Neutrophil (primary cell): ENCODE measurements around the gene GABRA4.

DNA sequence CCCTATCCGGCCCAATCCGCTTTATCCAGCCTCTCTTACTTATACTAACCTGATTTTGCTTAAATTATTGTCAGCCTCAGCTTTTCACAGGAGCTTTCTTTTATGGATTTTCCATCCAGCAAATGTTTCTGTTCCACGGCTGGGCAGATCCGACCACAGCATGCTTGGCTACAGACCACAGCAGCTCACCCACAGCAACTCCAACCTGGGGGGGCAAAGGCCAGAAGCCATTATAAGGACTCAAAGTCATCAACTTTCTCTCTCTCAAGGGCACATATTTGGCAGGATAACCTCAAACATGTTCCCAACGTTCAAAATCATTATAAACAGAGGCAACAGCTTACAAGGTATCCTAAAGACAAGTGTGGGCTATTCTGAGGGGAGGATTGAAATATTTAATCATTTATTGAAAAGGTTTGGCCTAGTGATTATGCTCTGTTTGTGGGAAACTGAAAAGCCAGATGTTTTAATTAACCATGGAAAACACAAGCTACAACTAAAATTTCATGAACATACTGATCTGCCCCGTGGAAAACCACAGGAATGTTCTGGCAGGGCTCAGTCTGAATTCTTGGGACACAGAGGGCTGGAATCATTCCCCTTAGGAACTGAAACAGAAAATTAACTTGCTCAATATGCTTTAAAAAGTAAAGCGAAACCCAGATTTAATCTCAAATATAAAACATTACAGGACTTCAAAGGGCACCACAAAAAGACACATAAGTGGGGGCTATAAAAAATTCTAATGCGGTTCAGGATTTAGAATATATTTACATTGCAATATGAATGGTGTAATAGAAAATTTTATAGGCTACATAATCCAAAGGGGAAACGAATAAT is 71.2 kb downstream of the APBB2 start:
- PRO-cap: no peak

GRCh38 chr4:41195106-41195775 is 19.1 kb downstream of the APBB2 start:
- PRO-cap: no peak

GRCh38 chr4:41255765-41256558 is 766 bp upstream of the UCHL1 start:
- PRO-cap: no peak

DNA sequence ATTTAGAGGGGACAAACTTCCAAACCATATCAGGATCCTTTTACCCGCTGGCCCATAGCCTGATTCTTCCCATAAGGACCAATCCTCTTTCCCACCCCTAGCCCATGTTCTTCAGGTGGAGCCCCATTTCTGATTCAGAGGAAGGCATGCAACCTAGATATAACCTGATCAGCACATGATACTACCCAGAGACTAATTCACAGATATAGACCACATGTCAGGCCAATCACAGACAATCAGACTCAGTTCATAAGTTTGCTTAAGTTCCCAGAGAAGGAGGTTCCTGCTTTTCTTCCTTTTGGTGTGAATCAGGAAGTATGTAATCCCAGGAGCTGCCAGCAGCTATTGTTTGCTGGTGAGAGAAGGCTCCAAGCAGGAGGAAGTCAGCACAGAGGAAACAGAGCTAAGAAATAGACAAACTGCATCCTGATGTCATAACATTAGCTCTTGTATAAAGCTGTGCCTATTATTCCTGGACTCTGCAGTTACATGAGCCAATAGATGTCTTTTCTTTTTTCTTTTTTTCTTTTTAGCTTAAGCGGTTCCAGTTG is 50.8 kb downstream of the UCHL1 start:
- PRO-cap: no peak

- PRO-cap: no peak
Measured at GRCh38 chr4:41361353-41361658, 104.6 kb downstream of the UCHL1 start.

GRCh38 chr4:41435617-41436030 is 102.3 kb upstream of the LIMCH1 start:
- PRO-cap: no peak

- PRO-cap: no peak
Measured at GRCh38 chr4:41550247-41550695, 12.3 kb downstream of the LIMCH1 start.

DNA sequence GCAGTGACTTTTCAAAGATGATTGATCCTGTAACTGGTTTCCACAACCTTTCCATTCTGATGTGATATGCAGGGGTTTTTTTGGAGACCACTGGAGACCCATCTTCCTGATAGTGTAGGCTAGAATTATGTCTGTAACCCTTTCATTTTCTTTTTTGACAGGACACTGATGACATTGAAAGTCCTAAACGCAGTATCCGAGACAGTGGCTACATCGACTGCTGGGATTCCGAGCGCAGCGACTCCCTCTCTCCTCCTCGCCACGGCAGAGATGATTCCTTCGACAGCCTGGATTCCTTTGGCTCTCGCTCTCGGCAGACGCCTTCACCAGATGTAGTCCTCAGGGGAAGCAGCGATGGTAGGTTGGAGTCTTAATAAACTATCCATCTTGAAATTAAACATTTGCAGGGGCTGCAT is 75.4 kb downstream of the LIMCH1 start:
- PRO-cap: no peak

- PRO-cap: no peak
Measured at GRCh38 chr4:41801851-41802101, 53.3 kb upstream of the PHOX2B start.

DNA sequence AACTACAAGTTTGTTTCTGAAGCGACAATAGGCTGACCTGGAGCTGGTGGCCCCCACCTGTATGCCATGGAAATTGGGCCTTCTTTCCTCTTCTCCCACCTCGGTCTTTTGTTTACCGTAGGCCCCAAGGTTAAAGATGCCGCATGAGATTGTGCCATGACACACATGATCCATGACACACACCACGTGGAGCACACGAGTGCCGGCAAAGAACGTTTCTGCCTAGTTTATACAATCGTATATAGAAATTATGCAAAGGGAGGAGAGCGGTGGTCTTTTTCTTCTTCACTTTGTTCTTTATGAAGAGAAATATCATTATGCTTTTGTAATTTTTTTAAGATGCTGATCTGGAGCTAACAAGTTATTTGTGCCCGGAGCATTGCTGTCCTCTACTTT is 473 bp downstream of the TMEM33 start:
- PRO-cap: no peak

- PRO-cap: no peak
Measured at GRCh38 chr4:42028747-42029561, 38.6 kb downstream of the SLC30A9 start.

GRCh38 chr4:42043085-42043779 is 52.9 kb downstream of the SLC30A9 start:
- PRO-cap: no peak

GRCh38 chr4:42302437-42302689 is 94.9 kb upstream of the SHISA3 start:
- PRO-cap: no peak

DNA sequence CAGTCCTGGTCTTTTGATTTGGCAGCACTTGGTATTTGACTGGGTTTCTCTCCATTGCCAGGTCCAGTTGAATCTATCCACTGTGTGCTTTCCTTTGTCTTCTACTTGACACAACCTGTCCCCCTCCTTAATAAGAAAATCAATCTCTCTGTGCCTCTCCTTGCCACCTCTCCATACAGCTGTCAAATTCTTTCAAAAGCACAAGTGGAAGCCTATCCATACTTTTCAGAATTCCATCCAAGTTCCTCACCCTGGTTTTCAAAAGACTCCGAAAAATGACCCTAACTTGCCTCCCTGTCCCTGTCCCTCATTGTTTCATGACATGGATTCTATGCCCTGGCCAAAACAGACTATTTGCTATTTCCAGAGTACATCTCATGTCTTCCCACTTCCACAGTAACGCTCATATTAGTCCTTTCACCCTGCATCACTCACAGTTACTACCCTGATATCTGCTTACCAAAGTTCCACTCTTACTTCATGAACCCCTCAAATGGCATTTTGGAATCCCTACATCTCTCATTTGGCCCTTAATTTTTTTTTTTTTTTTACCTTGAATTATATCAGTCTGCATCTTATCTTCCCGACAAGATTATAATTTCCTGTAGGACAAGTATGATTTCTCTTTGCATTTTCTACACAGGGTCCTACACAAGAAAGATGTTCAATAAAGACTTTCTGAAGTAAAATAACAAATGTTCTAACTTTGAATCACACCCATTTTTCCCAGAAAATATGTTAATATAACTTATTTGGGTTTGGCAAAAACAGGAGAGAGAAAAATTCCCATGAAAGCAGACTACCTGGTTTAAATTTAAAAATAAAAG is 47.1 kb downstream of the ATP8A1 start:
- PRO-cap: no peak

DNA sequence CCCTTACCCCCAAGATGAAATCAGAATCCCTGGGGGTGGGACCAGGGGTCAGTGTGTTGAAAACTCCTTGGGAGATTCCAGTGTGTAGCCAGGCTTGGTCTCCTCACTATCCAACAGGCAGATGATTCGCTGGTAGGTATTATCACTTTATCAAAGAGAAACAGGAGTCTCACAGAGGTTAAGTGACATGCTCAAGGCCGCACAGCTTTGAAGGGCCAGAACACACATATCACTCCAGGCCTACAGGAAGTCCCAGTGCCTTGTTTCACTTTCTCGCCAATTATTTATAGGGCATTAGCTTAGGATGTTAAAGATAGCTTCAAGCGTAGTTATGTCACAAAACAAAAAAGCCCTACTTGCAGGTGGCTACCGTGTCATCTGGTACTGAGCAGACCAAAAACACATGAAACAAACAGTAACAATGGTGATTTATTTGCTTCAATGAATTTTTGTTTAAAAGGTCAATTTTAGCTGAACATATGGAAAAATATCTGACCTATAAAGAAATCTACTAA is 13.2 kb downstream of the ATP8A1 start:
- PRO-cap: no peak

- PRO-cap: no peak
Measured at GRCh38 chr4:42806406-42806697, 86.2 kb upstream of the GRXCR1 start.

GRCh38 chr4:45174789-45175110 is 448.4 kb upstream of the GNPDA2 start:
- PRO-cap: no peak

DNA sequence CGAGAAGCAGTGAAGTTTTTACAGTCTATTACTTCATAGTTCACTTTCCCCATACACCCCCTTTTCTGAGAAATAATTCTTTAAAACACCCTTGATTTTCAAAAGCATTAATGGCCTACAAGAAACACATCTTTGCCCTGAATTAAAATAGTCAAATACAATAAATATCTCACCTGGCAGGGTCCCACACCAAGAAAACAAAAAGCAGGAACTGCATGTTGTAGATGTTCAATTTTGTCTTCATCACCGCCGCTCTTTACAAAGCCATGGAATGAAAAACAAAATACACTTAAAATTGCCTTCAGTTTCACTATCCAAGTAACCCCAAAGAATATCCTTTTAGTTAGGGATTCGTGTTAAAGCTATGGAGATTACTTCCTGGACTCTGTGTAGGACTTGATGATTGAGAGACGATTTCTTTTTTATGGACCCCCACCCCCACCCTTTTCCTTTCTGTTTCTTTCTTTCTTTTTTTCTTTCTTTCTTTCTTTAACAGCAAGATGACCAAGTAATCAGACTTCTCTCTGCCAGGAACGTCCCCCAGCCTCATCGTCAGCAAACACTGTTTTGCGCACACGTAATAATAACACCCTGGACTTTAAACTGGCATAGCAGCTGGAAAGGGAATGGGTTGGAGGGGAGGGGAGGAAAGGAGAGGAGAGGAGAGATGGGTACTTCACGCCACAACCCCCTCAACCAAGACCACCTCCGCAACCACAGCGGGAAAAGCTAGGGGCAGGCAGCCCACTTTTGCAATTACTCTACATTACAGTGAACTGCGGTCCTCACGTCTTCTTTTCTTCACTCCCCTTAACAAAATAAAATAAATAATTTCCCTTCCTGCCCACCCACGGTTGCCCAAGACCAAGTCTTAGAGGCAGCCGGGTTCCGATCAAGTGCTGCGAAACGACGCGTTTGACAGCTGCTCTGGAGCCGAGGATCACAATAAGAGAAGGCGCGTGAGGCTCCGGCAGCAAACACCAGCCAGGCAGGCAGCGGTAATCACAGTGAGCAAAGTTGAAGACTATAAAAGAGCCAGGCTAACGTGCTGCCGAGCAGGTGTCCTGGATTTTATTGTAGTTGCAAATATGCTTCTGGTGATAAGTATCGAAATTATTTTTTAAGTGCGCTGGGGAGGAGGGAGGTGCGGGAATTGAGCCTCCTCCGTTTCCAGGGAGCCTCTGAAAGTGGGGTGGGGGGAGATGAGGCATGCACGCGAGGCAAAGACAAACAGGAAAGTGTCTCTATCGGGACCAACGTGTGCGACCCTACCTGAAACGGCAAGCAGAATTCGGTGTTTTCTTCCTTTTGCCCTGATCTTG is 1.0 kb downstream of the GABRA2 start:
- PRO-cap: no peak

- PRO-cap: no peak
Measured at GRCh38 chr4:46986971-46987364, 6.4 kb downstream of the GABRA4 start.

GRCh38 chr4:46993287-46994089 is at the start of gene GABRA4:
Gene GABRA4 (minus strand): TSS chr4:46993581.
- PRO-cap: no peak